Neural cell (in vitro differentiated cells): ENCODE measurements around a stretch of chr11.

DNA sequence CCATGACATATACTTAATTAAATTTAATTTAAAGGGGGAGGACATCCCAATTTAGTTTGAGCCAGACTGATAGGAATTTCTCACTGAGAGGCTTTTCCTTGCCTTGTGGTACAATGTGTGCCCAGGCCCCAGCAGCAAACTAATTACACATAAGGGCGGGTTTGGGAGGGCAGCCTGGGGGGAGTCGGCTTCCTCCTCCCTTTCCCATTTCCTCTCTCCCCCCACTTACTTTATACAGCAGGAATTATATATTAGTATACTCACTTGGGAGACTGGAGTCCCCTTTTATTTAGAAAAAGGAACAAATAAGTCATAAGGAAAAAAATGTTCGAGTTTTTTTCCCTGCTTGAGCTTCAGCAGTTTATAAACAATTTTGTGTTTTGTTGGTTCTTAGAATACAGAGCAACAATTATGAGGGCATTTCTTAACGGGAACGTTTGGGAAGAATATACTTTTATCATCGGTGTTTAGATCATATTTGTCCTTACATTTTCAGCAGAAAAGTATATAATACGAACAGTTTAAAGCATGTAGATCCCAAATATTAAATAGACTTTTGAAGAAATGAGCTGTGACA is 3.1 kb downstream of the TEAD1 start:
- RAMPAGE, long total RNA, result no peak

DNA sequence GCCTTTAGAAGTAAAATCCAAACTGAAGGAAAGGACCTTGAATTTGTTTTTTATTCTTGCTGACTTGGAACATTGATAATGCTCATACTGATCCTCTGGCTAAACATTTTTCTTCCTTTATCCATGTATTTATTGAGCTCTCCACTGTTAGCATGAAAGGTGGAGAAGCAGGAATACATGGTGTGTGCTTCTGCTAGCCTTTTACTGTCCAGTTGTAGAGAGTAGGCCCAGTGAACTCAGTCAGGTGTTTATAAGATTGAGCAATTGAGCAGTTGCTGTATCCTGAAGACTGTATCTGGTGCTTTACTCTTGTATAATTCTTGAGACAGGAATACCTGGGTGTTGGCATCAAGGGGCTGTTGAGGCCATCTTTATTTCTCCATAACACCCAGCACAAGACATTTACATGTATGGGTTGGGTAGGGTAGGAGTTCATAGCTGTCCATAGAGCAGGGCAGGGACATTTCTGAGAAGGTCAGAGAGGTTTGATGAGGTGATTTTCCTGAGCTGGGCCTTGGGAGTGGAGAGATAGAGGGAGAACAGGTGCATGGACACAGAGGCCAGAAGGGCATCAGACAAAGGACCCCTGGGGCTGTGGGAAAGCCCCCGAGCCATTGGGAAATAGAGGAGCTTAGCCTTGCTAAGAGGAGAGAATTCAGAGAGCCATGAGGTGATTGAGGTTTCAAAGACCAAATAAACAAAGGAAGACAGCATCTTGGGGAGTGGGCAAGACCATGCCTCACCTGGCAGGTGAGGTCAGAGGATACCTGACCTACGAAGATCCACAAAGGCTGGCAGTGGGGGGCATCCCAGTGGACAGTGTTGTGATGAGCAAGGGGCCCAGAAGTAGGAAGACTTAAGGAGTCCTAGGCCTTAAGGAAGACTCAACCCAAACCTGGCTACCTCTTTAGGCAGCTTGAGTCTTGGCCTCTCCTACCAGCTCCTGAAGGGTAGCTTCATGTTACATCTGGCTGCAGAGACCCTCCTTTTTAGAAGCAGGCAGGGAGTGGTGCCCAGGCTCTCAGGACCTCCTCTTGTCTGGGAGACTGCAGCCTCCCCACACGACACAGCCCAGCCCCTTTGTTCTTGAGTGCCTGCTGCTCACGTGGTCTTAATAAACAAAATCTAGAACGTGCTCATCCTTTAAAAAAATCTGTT is 155.7 kb downstream of the TEAD1 start:
- RAMPAGE, long total RNA, result no peak

GRCh38 chr11:12863109-12864295 is 145.6 kb upstream of the RASSF10 start:
- RAMPAGE, long total RNA, result no peak

- RAMPAGE, long total RNA, result no peak
Observed at GRCh38 chr11:12866497-12867245, 142.4 kb upstream of the RASSF10 start.

DNA sequence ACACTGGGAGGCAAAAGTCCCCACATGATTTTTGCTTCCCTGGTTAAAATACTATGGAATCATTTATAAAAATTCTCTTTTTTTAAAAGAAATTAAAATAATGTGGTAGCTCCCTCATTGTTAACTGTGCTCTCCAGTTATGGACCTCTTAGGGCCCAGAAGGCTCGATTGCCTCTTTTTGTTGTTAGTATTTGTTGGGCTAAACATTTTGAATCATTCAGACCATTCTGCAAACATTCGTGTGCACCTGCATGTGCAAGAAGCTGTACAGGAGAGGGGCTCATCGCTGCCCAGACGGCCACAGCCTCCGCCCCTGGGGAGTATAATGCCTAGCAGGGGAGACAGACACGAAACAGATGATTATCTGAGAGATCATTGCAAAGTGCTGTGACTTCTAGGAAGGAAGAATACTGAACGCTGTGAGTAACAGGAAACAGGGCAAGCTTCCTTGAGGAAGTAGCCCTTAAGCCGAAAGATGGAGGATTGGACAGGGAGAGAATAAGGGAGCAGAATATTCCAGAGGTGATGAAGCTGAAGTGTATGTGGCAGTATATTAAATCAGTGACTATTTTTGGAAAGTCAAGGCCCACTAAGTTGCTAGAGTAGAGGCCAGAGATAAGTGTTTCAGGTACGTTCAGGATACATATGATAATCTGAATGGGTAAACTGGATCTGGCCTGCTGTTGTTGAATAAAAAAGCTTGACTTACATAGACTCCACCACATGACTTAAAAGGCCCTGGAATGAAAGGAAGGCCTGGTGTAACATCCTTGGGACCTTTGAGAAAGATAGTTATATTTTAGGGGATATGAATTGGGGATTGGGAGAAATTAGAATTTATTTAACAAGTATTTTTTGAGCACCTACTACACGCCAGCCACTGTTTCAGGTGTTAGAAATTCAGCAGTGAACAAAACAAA is 123.2 kb upstream of the RASSF10 start:
- RAMPAGE, long total RNA, result no peak

DNA sequence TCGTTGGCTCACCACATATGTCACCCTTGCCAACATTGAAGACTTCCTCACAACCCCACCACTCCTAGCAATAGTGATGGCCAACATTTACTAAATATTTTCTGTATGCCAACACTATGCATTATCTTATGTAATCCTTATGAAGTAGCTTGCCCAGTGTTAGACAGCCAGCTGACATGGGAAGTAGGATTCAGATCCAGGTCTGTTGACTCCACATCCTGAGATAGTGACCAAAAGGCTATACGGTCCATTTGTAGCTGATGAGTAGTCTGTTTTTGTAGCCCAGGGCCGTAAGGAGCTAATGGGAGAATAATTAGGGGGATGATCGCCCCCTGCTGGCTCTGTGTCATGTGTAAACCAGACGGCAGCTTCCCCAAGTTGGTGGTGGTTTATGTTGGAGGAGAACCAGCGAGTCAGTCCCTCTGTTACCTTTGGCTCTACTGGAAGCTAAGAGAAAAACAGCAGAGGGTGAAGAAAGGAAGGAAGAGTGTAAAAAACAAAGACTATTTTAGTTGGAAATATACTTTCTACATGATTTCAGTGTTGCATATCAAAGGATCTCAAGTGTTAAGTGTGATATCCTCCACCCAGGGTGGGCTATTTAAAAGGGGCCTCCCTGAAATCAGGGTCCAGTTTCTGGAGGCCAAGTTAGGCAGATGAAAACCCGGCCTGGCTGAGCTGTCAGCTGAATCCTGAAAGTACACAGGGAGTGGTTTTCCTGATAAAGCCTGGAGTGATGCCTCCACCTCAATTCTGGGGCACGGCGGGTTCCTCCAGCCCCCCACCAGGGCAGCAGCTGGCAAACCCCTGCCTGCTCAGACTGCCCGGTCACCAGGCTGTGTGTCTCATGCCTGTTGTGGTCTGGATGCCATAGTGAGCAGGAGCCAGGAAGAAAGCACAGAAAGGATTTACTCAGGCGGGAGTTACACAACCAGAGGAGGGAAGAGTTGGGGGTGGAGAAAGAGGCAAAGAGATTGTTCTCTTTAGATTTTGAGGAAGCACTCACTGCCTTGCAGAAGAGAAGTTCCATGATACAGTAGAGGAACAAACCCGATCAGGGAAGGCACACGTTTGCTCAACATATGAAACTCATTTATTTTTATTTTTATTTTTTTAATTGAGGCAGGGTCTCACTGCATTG is 120.1 kb upstream of the RASSF10 start:
- RAMPAGE, long total RNA, result no peak

DNA sequence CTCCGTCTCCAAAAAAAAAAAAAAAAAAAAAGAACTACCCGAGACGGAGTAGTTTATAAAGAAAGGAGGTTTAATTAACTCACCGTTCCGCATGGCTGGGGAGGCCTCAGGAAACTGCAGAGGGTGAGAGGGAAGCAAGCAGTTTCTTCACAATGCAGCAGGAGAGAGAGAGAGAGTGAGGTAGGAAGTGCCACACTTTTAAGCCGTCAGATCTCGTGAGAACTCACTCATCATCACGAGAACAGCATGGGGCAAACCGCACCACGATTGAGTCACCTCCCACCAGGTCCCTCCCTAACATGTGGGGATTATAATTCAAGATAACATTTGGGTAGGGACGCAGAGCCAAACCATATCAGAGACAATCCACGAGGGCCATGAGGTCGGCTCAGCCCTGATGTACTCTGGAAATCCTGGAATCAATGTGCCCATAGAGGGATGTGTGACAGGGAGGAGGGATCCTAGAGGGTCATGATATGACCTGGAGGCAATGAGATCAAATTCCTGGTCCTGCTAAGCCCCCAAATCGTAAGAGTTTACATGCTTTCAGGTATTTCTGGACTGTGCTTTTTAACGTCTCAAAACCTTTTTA is 19.6 kb upstream of the RASSF10 start:
- RAMPAGE, long total RNA, result no peak

DNA sequence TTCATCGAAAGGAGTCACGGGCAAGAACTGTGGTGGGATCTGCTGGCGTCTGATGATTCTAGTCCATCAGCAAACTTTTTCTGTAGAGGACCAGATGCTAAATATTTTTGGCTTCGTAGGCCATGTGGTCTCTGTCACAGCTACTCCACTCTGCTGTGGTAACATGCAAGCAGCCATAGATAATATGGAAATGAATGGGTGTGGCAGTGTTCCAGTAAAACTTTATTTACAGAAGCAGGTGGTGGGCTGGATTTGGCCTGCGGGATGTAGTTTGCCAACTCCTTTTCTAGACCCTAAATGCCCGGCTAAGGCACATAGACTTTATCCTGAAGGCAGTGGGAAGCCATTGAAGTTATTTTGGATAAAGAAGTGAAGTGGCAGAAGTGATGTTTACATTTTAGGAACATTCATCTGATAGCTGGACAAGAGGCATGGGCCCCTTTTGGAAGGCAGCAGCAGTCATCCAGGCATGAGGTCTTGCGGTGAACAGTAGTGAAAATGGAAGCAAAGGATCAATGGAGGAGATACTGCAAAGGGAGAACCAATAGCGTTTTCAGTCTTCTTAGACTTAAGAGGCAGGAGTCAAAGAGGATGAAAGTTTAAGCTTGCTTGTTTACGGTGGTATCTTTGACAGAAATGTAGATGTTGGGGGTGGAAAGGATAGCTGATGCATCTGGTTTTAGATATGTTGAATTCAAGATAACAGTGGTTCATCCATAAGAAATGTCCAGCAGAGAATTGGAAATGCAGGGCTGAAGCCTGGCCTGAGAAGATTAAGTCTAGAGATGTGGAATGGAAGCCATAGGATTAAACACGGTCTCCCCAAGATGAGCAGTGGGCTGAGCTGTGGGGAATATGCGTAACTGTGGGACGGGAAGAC is 33.1 kb downstream of the BMAL1 start:
- RAMPAGE, long total RNA, result no peak

DNA sequence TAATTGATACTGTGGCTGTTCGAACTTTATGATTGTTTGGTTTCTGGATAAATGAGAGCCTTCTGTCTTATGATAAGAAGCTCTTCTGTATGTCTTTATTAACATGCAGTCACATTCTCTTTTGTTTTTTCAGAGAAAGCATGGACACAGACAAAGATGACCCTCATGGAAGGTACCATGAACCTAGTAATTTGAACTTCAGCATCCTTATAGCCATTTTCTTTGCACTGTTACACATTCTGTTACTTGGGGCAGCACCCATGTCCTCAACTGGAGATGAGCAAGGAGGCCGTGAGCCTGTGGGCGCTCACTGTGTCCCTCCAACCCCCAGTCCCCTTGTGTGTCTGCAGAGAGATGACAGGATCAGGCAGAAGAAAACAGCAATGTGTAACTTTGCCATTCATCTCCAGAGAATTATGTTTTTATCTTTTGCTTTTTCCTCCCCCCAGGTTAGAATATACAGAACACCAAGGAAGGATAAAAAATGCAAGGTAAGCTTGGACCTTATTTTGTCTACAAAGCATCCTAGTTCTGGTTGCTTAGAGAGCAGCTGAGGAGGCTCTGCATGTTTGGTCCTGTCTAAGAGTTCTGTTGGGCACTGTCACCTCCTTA is 79.1 kb downstream of the BMAL1 start:
- RAMPAGE, long total RNA, result no peak

DNA sequence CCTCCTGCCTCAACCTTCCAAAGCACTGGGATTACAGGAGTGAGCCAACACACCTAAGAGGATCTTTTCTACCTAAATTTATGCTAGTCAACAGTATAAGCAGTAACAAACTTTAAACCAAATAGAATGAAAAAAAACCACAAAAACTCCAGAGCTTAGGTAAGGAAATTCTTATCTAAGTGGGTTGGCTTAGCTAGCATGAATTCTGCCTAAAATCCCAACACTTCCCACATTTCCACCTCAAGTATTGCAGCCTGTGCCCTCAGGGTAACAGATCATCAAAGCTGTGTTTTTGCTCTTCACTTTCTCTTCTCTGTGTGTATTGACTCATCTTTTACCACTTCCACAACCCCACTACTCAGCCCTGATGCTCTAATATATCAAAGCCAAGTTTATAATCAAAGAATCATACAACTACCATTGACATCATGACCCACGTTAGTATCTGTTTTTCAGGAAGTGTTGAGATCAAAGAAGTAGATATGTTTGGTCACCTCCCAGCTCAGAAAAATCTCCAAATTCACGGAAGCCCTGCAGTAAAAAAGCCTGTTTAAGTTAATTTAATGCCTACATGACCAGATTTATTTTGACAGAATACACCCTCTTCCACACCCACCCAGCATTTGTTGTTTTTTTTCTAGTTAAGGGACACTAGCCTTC is 93.5 kb upstream of the SPON1 start:
- RAMPAGE, long total RNA, result no peak

DNA sequence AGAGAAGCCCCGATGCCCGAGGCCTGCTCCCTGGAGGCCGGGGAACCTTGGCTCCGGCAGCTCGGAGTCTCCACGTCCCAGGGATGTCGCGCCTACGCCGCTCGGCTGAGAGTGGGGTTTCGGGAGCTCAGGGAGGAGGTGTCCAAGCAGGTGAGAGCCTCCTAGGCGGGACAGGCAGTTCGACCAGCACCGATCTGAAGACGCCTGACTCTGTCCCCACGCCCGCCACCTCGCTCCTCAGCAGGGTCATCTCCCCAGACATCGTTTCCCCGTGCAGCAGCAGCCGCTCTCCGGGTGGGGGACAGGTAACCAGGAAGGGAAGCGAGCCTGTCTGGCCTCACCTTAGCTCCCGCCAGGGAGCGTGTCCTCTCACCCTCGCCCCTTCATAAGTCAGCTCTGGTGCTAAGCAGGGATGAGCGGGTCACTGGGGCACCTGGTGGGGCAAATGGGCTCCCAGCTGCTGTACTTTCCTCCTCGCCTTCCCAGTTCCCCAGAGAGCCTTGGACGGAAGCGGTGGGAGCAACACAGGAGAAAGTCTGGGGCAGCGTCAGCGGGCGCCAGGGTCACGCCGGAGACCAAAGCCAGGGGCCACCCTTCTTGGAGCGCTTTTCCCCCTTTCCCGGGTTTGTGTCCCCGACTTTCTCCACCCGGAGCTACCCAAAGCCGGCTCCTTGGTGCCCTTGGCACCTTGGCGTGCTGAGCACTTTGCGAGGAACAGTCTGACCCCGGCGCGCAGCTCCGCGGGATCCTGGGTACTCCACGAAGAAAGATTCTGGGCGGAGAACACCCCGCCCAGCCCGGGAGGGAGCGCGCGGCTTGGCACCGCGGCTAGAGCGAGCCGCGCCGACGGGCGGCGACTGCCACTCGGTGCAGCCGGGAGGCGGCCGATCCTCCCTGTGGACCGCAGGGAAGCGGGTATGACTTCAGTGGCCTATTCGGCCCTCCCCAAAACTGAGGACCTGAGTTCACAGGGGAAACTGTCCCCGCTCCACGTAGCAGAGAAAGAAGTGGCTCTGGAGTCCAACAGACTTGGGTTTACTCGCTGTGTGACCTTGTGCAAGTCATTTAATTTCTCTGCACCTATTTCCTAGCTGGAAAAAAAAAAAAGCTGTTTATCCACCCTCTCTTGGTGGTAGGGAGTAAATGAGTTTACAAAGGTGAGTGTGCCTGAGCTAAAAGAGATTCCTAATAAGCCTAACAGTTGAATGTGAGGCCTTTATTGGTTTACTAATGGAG is 1.8 kb downstream of the SPON1 start:
- RAMPAGE, long total RNA, result no peak

DNA sequence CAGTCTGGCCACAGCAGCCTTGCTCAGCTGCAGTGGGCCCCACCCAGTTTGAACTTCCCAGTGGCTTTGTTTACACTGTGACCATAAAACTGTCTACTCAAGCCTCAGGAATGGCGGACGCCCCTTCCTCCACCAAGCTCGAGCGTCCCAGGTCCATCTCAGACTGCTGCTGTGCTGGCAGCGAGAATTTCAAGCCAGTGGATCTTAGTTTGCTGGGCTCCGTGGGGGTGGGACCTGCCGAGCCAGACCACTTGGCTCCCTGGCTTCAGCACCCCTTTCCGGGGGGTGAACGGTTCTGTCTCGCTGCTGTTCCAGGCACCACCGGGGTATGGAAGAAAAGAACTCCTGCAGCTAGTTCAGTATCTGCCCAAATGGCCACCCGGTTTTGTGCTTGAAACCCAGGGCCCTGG is 29.8 kb downstream of the SPON1 start:
- RAMPAGE, long total RNA, result no peak

DNA sequence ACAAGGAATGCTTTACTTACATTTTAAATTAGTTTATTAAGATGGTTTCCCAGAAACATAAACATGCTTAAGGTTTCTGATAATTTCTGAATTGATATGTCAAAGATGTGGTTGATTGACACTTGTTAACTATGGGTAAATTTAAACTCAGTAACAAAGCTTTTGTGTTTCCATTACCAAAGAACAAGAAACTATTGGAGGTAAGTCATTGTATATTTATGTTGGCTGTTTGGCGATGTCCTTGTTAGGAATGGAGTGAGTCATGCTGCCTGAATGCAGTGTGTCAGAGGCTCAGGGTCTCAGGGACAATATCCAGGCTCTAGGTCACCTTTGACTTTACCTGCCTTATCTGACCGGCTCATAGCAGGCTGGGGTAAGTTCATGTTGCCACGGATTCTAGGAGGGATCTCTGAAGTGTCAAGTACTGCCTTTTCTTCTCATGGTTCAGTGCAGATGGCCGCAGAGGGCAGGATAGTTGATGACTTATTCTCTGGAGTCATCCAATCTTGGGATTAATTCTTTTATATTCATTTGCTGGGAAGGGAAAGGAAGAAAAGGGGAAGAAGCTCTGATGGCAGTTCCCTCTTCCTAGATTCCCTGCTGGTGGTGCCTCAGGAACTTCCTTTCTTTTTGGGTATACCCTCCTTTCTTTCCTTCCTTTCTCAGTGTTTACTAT is 53.2 kb downstream of the SPON1 start:
- RAMPAGE, long total RNA, result no peak

GRCh38 chr11:14189732-14190441 is 169.1 kb downstream of the RRAS2 start:
- RAMPAGE, long total RNA, result no peak

- RAMPAGE, long total RNA, result no peak
Observed at GRCh38 chr11:14294380-14295174, 64.4 kb downstream of the RRAS2 start.

DNA sequence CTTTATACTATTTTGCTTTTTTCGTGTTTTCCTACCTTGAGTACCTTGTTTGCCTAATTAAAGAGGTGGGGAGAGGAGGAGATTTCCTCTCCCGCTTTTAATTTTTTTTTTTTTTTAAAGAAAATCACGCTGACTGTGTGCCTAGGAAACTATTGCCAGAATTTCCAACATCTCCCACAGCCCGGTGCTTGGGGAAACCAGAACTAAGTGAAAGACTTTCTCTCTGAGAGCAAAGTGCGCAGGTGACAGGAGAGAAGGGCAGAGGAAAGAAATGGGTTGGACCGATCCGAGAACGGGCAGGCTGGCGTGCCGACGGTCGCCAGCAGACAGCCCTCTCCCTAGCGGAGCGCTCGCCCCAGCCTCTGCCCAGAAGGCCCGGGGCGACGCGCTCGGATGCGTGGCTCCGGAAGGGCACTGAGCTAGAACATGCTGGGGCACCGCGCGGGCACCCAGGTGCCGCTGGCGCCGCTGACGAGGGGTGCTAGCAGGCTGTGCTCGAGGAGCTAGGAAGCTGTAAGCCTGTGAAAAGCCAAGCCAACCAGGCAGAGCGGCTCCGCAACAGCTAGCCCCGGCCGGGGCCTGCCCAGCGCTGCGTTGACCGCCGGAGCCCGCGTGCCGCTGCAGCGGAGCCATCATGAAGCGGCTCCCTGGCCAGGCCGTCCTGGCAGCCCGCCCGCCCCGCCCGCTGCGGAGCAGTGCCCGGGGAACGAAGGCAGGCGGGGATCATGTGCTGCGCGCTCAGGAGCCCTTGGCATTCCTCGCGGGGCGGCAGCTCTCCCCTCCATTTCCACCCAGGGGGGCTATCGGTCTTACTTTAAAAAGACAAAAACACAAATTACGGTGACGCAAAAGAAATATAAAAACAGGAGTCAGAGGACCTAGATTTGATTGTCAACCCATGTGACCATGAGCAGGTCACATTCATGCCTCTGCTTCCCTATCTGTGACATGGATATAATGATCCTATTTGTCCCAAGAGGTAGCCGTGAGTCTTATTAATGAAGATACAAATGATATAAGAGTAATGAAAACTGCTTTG is 22.1 kb upstream of the RRAS2 start:
- RAMPAGE, long total RNA, result no peak

DNA sequence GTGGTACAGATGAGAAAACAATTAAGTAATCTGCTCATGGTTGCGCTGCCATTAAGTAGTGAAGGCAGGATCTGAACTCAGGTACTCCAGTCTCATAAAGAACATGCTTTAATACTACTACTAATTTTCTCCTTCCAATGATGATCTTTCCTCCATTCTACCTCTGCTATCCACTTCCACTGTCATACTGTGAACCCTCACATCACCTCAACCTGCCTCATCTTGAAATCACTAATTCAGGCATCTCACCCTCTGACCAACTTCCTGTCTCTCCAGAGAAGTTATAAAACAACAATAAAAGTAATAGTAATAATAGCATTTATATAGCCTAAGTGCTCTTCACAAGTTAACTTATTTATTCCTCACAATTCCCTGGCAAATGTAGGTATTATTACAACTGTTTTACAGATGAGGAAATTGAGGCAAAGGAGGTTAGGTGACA is 57.1 kb upstream of the PSMA1 start:
- RAMPAGE, long total RNA, result no peak

DNA sequence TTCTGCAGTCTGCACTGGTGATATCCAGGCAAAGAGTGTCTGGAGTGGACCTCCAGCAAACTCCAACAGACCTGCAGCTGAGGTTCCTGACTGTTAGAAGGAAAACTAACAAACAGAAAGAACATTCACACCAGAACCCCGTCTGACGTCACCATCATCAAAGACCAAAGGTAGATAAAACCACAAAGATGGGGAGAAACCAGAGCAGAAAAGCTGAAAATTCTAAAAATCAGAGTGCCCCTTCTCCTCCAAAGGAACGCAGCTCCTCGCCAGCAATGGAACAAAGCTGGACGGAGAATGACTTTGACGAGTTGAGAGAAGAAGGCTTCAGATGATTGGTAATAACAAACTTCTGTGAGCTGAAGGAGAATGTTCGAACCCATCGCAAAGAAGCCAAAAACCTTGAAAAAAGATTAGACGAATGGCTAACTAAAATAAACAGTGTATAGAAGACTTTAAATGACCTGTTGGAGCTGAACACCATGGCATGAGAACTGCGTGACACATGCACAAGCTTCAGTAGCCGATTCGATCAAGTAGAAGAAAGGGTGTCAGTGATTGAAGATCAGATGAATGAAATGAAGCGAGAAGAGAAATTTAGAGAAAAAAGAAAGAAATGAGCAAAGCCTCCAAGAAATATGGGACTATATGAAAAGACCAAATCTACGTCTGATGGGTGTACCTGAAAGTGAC is 113.4 kb downstream of the CYP2R1 start:
- RAMPAGE, long total RNA, result no peak

DNA sequence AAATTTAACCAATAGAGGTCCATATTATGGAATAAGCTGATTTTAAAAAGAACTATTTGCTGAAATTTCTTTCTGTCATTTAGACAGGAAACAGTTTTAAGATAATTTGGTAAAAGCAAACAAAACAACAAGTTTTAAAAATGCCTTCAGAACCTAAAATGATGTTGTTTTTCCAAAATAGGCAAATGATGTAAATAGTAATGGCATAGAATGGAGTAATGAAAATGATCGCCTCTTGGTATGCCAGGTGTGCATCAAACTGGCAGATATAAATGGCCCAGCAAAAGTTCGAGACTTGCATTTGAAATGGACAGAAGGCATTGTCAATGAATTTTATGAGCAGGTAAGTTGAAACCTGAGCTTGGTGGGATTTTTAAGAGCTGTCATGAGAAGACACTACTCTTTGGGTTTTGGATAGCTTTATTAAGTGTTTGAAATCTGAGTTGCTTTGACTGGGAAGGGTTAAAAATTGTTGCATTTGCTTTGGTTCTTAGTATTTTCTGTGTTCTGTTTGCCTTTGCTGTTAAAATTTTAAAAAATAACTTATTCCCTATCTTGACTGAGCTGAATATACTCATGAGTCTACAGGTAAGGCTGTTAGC is 30.9 kb downstream of the CYP2R1 start:
- RAMPAGE, long total RNA, result no peak

- RAMPAGE, long total RNA, result no peak
Observed at GRCh38 chr11:14895004-14895414, 3.0 kb upstream of the CYP2R1 start.